B cell (primary cell): ENCODE measurements around a stretch of chr2.

- PRO-cap: no peak
- CAGE, long polyA plus RNA: no peak
Observed at GRCh38 chr2:30145006-30145469, 1.8 kb upstream of the YPEL5 start.

DNA sequence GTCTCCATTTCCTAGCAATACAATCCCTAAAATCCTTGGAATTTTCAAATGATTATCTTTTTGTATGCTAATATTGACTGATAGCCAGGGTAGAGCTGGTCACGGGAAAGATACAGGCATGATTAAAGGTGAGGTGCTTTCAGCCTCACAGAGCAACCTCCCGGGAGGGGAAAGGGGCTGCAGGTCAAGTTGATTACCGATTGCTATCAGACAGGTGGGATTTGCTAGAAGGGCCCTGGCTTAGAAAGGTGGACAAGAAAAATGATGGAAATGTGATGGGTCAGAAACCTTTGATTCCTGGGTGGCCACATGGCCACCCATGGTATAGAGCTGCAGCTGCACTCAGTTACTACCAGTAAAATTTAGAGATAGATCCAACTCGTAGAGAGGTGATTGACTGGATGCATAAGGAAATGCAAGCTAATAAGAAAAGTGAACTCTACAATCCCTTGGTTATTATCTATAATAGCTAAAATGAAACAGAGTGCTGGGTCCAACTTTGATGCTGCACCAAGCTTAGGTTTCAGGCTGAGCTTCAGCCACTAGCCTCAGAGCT lies 15.3 kb downstream of the YPEL5 start:
- PRO-cap: unidirectional peak, plus-strand start at position 475 of the sequence
- CAGE, long polyA plus RNA: no peak

GRCh38 chr2:30178664-30179164 lies 31.9 kb downstream of the YPEL5 start:
- PRO-cap: no peak
- CAGE, long polyA plus RNA: no peak

GRCh38 chr2:30336812-30337781 lies 105.8 kb downstream of the LBH start:
- PRO-cap: bidirectional peak, plus-strand start at chr2:30337281, minus-strand start at chr2:30337274
- CAGE, long polyA plus RNA: no peak

DNA sequence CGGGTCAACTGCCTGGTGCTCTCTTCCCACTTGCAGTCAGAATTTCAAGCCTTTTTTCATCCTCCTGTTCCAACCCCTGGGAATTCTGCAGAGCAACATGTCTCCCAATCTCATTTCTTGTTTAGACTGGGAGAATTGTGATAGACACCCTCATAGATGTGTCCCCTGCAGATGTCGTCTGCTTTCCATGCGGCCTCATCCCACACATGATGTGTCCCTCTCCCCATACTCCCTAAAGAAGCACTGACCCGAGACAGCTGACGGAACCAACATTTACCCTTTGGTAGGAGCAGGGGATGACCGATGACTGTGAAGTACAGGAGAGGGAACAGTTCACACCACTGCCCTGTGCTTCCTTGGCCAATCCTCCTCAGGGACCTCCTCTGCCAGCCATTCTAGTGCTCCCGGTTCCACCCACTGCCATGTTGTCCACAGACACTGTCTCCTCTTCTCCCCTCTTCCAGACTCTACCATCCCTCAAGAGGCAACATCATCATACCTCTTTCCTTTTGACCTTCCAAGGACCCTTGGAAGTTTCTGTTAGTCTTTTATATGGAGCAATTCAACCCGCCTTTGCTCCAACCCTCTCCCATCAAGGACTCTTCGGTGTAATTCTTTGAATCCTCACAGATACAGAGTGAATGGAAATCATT lies 98.9 kb upstream of the LCLAT1 start:
- PRO-cap: no peak
- CAGE, long polyA plus RNA: no peak

DNA sequence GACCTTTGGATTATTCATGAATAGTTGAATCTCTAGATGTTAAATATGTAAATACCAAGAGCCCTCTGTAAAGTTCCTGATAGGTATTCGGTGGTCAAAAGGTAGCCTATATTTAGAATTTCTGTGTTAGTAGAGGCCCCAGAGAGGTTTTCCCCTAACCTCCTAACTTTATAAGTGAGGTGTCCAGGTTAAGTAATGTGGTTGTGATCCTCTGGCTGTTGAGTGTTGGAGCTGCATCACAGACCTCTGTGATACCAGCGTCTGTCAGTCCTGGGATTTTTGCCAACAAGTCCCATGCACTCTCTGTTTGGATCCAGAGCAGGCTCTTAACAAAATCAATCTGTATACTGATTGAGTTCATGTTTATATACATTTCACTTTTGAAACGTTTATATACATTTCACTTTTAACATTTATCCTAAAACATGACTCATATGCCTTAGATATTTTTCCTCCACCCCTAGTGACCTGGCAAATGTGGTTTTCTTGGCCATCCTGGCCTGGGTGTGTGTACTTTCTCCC lies 67.5 kb downstream of the LCLAT1 start:
- PRO-cap: no peak
- CAGE, long polyA plus RNA: no peak

DNA sequence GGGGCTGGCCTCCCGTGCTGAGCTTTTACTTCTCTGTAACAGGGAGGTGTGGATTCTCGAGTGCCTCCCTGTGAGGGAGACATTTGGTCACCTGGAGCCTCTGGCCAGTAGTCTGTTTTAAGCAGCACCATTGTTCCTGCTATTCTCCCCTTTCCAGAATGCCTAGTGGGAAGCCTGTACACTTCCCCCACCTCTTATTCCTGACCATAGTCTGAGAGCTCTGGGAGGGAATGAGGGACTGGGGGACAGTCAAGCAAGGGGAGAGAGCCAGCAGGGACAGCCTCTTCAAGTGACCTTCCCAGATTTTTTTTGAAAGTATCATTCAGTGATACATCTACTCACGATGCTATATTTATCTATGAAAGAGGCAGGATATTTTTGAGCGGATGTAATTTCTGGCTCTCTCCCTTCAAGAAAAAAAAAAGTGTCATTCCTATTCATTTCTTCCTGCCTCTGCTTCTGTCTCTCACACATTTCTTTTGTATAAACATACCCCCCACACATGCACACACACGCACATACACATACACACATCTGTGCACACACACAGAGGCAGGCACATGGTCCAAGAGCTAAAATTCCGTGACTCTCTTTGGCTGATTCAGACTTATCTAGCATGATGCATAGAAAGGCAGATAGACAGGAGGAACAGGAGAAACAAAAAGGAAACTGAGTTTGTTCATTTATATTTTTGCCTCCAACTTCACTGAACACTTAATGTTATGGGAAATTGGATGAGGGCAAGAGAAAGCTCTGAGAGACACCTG lies 112.6 kb downstream of the CAPN13 start:
- PRO-cap: no peak
- CAGE, long polyA plus RNA: no peak

DNA sequence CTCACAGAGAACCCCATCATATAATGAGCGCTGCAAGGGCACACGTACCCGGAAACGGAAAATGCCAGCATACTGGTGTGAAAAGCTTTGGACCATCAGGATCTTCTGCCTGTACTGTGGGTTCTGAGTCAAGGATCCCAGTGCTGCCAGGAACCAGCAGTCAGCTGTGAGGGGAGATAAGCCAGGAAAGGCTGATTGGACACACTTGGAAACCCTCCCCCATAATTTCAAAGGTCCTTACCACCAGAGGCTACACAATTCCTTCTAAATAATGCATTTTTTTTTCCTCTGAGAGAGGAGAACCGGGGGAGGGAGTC lies 31.4 kb downstream of the CAPN13 start:
- PRO-cap: no peak
- CAGE, long polyA plus RNA: no peak

DNA sequence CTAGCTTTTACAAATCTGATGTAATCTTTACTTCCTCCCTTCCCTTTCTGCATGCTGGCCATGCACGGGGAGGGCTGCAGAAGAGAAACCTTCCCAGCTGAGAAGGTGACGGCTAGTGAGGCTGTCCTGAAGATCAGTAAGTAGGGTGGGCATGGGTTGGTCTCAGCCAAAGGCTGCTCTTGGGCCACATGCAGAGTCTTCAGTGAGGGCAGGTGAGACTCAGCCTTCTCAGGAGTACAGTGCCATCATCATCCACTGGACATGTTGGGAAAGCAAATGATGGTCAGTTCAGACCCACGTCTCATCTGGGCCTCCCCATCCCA lies 36.2 kb upstream of the GALNT14 start:
- PRO-cap: no peak
- CAGE, long polyA plus RNA: no peak

DNA sequence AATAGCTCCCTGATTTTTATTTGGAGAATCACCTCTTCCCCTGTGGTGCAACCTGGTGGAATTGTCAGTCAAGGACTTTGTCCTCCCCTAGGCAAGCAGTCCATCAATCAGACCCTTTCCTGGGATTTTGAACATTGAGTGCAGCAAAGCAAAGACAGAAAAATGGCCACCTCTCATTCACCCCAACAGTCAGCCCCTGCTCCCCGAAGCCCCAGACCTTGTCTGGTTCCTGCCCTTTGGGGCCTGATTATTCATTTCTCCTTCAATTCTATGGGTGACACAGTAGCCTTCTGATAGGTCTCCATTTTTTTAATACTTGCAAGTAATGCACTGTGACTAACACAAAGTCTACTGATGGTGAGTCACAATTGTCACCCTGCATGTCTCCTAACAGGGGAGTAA lies 63.5 kb downstream of the EHD3 start:
- PRO-cap: no peak
- CAGE, long polyA plus RNA: no peak

DNA sequence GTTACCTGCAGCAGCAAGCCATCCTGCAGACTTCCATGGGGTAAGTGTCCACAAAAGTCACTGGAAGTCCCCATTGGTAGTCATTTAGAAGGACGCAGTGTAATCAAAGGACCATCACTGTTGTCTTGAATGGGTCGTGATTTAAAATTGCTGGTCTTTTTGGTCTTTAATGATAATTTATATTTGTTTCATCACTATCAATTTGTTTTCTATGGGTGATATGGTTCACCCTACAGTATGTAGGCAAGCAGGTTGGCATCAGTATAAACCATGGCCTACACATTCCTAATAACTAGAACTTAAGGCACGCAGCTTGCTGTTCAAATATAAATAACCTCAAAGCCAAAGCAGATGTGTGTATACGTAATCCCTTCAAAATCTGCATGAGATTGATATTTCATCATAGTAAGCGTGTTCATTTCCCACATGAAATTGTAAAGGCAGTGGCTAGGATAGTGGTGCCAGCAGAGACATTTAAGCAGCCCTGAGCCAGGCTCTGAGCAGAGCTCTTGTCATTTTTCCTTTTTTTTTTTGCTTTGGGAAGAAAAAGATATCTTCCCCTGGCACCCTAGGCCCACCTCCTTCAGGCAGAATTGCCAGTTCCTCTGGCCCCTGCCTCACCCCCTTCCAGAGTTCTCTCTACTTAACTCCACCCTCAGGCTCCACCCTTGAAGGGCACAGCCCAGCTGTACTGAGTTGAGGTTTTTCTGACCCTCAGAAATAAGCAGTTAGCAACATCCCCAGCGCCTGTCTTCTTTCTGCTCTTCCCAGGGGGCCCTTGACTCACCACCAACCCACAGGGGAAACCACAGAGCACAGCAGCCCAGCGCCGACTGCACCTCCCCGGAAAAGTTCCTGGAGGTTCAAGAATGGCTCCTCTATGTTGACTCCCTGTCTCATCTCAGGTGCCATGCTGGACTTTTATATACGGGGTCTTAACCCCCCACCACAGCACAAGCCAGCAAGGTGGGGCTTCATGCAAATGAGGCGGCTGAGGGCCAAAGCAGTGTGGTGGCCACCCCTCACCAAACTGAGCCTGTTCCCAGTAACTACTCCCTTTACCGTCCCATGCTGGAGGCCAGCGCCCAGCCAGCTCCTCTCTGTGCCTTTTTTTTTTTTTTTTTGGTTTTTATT lies 84.5 kb downstream of the EHD3 start:
- PRO-cap: no peak
- CAGE, long polyA plus RNA: no peak

- PRO-cap: no peak
- CAGE, long polyA plus RNA: no peak
Observed at GRCh38 chr2:31675726-31676145, 95.0 kb upstream of the SRD5A2 start.

GRCh38 chr2:31939703-31940879 lies 70.7 kb downstream of the MEMO1 start:
- PRO-cap: no peak
- CAGE, long polyA plus RNA: no peak

DNA sequence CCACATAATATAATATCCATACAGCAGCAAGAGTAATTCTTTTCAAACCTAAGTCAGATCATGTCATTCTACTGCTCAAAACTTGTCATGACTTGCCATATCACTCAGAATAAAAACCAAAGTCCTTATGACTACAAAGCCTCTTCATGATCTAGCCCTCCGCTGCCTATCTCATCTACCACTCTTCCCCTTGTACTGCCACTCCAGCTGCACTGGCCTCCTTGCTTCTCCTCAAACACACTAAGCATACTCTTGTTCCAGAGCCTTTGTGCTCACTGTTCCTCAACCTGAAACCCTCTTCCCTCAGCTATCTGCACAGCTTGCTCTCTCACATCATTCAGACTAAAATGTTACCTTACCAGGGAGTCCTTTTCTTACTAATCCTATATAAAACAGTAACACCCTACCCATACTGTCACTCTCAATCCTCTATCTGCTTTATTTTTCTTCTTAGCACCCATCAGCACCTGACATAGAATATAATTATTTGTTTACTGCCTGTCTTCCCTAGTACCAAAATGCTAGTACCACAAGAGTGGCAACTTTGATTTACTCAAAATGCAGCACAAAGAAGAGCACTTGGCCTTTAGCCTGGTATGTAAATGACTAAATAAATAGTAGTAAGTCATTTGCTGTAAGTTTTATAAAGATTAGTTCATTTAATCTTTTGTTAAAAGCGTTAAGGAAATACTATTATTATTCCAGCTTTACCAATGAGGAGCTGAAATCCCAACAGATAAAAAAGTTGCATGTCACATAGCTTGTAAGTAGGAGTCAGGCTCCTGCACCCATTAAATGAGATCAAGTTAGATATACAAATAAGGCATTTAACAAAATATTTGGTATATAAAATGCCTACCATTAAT lies 69.6 kb downstream of the MEMO1 start:
- PRO-cap: no peak
- CAGE, long polyA plus RNA: no peak

- PRO-cap: no peak
- CAGE, long polyA plus RNA: no peak
Observed at GRCh38 chr2:32064378-32064878, 1.1 kb downstream of the SPAST start.

GRCh38 chr2:32136172-32137313 lies 29.1 kb upstream of the SLC30A6 start:
- PRO-cap: no peak
- CAGE, long polyA plus RNA: no peak

DNA sequence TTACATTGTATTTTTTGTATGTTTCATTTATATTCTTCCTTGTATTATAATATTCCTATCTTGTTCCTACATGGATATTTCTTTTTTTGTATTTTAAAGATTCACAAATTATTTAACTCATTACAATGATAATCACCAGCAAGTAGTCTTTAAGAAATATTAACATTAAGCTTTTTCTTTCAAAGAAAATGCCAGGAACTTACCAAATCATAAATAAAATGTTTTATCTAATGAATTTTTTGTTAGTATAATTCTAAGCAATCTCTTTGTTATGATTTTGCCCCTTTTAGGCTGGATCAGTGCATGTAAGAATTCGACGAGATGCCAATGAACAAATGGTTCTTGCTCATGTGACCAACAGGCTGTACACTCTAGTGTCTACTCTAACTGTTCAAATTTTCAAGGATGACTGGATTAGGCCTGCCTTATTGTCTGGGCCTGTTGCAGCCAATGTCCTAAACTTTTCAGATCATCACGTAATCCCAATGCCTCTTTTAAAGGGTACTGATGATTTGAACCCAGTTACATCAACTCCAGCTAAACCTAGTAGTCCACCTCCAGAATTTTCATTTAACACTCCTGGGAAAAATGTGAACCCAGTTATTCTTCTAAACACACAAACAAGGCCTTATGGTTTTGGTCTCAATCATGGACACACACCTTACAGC lies 44.6 kb downstream of the NLRC4 start:
- PRO-cap: no peak
- CAGE, long polyA plus RNA: no peak

GRCh38 chr2:32284126-32285162 lies 6.7 kb downstream of the YIPF4 start:
- PRO-cap: no peak
- CAGE, long polyA plus RNA: no peak

- PRO-cap: no peak
- CAGE, long polyA plus RNA: no peak
Observed at GRCh38 chr2:32305394-32306282, 27.9 kb downstream of the YIPF4 start.

DNA sequence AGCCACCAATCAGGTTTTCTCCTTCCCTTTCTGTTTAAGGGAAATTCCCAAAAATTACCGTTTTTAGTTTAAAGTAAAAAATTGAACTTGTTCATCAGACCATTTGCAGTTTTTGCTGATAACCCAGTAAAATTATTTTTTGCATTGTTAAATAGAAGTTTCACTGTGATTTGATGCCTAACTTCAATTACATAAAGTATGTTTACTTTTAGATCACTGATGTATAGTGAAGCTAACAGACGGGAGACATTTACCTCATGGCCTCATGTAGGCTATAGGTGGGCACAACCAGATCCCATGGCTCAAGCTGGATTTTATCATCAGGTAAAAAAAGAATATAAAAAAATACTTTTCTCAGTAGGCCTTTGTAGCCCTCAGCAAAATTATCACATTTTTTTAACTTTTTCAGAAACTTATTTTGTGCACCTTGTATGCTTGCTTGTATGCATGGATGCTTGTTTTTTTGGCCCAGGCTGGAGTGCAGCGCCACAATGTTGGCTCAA lies 35.1 kb downstream of the BIRC6 start:
- PRO-cap: no peak
- CAGE, long polyA plus RNA: no peak